Mucosa of descending colon (tissue), 1 donor: ENCODE measurements around a stretch of chr1.

- PRO-cap = no peak
Observed at GRCh38 chr1:26419150-26419480, 8.5 kb downstream of the LIN28A start.

DNA sequence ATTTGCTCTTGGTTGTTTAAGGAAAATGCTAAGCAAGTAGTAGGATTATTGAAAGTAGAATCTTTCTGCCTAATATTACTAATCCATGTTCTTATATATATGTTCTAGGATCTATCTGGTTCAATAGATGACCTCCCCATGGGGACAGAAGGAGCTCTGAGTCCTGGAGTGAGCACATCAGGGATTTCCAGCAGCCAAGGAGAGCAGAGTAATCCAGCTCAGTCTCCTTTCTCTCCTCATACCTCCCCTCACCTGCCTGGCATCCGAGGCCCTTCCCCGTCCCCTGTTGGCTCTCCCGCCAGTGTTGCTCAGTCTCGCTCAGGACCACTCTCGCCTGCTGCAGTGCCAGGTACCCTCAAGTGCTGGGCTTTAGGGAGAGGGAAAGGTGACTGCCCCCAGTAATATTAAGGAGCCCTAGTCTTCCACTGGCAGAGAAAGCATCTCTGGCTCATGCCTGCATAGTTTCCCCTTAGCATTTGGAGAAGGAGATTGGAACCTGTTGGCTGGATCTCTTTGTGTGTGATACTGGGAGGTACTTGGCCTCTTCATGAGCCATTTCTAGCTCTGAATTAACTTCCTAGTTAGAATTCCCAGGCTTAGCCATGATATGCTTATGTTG is 26.9 kb upstream of the PIGV start:
- PRO-cap = no peak

DNA sequence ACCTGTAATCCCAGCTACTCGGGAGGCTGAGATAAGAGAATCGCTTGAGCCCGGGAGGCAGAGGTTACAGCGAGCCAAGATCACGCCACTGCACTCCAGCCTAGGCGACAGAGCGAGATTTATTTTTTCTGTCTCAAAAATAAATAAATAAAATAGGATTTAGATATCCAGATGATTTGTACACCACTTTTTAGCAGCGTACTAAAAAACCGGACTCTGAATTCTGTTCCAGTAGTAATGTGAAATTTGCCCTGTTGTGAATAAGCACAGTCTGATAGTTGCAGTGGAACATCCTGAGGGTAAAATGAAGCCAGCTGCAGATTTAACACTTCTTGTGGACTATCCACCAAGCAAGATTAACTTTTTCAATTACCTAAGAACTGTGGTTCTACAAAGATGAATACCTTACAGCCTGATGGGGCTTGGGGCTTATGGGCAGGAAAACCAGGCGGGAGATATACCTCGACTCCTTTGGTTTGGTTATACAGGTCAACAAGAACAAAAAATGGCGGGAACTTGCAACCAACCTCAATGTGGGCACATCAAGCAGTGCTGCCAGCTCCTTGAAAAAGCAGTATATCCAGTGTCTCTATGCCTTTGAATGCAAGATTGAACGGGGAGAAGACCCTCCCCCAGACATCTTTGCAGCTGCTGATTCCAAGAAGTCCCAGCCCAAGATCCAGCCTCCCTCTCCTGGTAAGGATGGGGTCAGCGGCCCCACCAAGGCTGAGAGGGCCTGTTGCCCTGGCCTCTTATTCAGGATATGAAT is 16.9 kb upstream of the PIGV start:
- PRO-cap = no peak

- PRO-cap = no peak
Observed at GRCh38 chr1:26771400-26771754, 16.4 kb upstream of the PIGV start.

DNA sequence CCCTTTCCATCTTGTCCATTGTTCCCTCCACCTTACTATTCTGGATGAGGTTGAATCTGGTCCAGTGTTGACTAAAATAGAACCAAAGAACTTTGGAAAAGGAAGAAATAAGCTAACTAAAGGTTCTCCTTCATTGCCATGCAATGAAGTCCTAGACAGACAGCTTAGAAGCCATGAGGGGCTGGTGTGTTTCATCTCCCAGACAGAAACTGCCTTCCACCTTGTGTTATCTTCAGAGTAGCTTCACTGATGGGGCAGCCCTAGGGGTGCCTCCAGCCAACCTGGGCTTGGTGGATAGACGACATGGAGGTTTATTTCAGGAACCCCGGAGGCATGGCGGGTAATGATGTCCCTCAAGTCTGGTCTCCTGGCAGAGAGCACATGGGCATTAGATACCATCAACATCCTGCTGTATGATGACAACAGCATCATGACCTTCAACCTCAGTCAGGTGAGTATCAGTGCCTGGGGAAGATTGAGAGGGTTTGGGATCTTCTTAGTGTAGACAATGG is 12.4 kb upstream of the PIGV start:
- PRO-cap = no peak

DNA sequence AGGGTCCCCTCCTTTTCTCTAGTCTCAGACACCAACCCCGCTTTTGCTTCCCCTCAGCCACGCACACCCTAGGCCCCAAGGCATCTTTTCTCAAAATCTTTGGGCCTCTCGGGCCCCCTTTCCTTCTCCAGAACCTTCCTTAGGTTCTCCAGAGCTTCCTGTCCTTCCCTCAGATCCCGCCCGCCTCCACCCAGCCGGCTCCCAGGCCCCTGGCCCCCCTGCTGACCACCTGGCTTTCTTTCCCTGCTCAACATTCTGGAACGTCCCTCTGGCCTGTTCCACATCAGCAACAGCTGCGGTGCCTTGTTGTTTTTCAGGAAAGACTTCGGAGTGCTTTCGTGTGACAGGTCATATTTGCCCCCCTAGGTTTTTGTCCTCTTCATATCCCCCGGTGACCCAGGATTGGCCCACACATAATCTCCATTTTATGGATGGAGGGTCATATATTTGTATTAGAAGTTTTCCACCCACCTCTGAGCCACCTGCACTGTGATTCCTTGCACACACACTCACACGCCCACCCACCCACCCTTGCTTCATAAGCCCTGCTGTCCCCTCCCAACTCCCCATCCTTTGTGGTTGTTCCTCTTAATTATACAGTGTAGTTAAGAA is 1.3 kb downstream of the ZDHHC18 start:
- PRO-cap = no peak

GRCh38 chr1:26941247-26941783 is 19.0 kb downstream of the KDF1 start:
- PRO-cap = no peak

- PRO-cap = no peak
Observed at GRCh38 chr1:26994669-26994868, 1.1 kb downstream of the TRNP1 start.

GRCh38 chr1:27004737-27005213 is 7.9 kb downstream of the TENT5B start:
- PRO-cap = no peak

GRCh38 chr1:27009481-27010110 is 3.1 kb downstream of the TENT5B start:
- PRO-cap = bidirectional peak, plus-strand start at chr1:27009939, minus-strand start at chr1:27009859

DNA sequence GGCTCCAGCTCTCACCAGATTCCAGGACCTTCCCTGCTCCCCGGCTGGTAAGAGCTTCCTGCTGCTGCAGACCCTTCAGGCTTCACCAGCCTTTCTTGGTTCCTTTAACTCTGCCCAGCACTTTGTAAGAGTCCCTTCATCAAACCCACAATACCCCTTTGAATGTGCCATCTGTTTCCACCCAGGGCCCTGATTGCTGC is 67.5 kb downstream of the SLC9A1 start:
- PRO-cap = unidirectional peak, minus-strand start at position 97 of the sequence

GRCh38 chr1:27111498-27112546 is 43.1 kb downstream of the SLC9A1 start:
- PRO-cap = unidirectional peak, plus-strand start at chr1:27112345

DNA sequence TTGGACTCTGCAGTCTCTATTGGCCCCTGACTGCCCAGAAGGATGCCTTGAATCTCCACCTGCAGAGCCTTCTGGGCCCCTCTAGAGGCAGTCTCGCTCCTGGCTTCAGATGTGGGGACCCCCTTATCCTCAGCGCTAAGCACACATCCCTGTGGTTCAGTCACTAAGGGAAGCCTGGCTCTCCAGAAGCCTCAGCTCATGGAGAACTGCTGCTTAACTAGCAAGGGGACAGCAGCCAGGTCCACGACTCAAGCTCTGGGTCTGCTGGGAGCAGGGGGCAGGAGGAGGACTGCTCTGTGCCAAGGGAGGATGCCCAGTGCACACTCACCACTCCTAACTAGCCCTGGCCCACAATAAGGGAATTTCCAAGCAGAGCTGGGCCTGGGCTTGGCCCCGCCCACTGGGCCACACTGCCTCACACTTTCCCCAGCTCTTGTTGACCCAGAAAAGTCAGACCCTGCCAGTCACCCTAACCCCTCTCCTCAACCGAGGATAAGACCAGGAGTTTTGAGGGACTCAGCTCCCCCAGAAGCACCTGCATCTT is 18.8 kb downstream of the SLC9A1 start:
- PRO-cap = no peak

DNA sequence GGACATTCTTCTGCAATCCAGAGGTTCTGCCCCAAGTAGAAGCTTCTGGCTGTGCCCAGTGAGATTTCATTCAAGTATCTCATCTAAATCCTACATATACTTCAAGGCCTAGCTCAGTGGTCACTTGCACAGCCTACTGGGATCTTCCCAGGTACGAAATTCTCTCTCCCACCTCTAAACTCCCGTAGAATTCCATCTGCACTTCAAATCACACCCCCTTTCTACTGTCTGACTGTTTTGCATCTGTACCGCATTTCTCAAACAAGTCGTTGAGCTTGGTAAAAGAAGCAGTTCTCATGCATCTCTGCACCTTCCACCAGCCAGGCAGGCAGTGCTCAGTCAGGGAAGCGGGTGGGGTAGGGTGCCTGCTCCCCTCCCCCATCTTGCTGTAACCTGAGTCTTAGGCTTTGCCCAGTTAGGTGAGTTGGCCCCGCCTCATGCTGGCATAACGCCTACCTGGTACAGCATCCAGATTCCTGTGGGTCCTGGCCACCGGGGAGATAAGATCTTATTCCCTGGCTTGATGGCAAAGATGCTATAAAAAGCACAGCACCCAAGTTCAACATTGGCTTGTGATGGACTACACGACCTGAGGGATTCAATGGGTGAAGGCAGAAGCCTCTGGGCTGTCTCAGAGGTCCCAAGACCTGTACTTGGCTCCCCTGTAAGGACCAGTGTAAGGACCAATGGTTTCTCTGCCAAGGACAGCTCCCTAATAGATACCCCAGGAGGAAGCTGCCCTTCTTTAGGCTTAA is 13.4 kb downstream of the SLC9A1 start:
- PRO-cap = no peak

- PRO-cap = bidirectional peak, plus-strand start at chr1:27153609, minus-strand start at chr1:27153506
Observed at GRCh38 chr1:27153178-27153761, 1.7 kb downstream of the SLC9A1 start.

DNA sequence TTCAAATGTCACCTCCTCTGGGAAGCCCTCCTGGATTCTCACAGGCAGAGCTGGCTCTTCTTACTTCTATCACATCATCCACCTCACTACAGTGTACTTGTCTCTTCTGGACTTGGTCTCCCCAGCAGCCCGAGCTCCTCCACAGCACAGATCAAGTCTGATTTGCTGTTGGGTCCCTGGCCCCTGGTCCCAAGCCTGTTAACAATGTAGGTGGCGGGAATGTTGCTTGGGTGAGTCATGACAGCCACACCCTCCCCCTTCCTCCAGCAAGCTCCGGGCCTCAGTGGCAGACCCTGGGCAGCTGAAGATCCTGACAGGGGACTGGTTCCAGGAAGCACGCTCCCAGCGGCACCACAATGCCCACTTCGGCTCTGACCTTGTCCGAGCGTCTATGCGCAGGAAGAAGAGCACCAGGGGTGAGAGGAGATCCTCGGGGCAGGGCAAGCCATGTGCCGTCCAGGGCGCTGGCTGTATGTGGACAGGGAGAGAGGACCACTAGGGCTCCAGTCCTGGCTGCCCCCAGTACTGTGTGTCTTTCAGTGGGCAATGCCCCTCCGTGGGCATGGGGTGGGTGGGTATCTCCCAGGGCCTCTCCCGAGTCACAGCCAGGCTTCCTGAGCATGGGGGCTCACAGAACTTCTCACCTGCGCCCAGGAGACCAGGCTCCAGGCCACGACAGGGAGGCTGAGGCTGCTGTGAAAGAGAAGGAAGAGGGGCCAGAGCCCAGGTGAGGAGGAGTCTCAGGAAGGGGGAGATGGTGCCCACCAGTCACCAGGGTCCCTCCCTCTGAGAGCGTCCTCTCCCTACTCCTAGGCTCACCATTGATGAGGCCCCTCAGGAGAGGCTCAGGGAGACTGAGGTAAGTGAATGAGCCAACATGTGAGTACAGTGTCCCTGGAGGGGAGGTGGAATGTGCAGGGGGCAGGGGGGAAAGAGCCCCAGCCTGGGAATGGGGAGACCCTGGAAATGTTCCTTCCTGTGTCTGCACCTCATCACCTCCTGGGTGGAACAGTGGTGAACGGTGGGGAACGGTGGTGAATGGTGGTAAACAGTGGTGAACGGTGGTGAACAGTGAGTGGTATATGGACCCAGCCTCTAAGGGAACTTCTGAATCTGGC is 5.7 kb downstream of the SYTL1 start:
- PRO-cap = no peak

- PRO-cap = no peak
Observed at GRCh38 chr1:27492236-27492815, 2.4 kb upstream of the WASF2 start.

- PRO-cap = no peak
Observed at GRCh38 chr1:27571048-27571158, 33.0 kb downstream of the AHDC1 start.

DNA sequence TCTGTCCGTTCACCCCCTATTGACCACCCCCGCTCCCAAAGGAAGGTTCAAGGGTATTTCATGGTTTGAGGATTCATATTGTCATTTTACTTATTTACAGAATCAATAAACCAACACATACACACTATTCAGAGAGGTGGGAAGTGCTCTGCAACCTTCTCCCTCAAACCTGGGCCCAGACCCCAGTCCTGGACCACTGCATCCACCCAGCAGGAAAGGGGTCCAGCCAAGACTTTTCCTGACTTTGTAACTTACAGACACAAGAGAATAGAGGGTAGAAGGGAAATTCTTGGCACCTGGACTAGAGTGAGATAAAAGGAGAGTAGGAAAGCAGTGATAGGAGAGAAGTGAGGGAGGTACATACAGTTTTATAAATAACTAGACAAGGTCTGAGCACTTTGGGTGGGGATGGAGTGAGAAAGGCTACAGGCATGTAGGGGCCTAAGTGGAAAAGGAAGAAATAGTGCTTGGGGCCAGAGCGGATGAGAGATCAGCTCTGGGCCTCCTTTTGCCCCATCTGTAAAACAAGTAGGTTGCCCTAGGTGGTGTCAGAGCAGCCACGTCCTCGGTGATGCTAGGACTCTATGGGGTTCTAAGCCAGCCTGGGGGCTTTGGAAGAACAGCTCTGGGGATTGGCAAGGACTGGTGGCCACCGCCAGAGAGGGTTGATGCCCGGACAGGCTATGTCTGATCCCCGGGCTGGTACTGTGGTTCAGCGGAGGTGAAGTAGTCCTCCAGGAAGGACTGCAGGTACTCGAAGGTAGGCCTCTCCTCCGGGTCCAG is 8.5 kb upstream of the AHDC1 start:
- PRO-cap = no peak

- PRO-cap = no peak
Observed at GRCh38 chr1:27613016-27613386, 9.1 kb upstream of the AHDC1 start.